Rectum (tissue), 1 donor: ENCODE measurements around the genes ALDH5A1 and SLC17A4.

DNA sequence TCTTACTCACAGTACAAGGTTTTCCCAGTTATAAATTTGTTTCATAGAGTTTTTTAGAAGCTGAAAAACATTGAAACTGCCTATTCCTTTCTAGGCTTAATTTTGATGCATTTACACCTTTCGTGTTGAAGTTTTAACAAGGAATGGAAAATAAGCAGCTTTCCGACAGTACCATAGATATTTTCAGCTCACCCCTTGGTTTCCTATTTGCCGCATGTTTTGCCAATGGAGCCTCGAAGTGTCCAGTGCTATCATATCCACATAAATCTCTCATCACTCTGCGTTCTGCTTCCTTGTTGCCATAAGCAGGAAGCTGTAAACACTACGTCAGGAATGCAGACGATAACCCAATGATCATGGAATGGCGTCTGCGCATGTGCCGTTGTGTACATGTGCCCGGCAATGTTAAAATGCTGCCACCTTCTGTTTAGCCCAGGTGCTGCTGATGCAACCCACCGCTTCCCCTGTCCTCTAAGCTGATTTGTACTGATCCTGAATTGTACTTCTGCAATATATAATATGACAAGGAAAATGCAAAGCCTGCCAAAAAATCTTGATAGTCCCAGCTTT, 607.4 kb downstream of the HDGFL1 start:
- PRO-cap, result no peak

GRCh38 chr6:24494625-24495190, at the start of gene ALDH5A1:
Gene ALDH5A1 (plus strand): TSS chr6:24494969.
- PRO-cap, result bidirectional peak, plus-strand start at chr6:24494800, minus-strand start at chr6:24494821

GRCh38 chr6:24517424-24517929, 22.7 kb downstream of the ALDH5A1 start:
- PRO-cap, result no peak

DNA sequence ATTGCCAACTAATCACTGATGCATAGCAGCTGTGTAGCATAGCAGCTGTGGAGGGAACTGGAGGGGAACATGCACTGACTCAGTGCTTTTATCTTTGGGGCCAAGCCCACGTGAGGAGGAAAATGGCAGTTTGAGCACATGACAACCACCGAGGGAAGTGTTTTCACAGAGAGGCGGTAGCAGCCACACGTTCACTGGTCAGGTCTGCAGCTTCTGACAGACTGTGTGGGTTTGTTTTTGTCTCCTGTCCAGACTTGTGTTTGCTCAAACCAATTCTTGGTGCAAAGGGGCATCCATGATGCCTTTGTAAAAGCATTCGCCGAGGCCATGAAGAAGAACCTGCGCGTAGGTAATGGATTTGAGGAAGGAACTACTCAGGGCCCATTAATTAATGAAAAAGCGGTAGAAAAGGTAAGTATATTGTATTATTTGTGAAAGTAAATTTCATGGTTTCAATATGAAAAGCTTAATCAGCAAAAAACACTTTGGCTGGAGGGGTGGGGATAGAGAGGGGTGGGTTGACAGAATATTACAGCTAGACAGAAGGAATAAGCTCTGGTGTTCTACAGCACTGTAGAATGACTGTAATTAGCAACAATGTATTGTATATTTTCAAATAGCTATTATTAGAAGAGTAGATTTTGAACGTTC, 27.9 kb downstream of the ALDH5A1 start:
- PRO-cap, result no peak

- PRO-cap, result bidirectional peak, plus-strand start at chr6:24667579, minus-strand start at chr6:24667549
These were observed 549 bp downstream of the ACOT13 start for GRCh38 chr6:24667431-24667820.

GRCh38 chr6:24744873-24745540, 26.1 kb upstream of the C6orf62 start:
- PRO-cap, result no peak

DNA sequence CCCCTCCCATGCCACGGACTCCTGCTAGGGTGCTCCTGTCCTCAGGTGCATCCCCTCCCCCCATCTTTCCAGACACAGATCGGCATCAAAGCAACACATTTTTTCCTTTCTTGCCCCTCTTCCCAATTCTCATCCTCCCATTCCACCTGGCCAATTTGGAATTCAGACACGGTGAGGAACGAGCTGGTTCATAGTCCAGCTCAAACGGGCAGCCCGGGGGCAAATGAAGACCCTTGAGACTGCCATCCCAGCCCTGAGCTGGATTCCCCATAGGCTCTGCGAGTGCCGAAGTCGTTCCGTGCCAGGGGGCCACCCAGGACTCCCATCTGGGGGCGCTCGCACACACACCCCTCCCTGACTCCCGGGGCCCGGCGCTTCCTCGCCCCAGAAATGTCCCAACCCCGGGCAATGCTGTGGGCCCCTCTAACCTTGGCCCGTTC, 25.6 kb downstream of the RIPOR2 start:
- PRO-cap, result no peak

DNA sequence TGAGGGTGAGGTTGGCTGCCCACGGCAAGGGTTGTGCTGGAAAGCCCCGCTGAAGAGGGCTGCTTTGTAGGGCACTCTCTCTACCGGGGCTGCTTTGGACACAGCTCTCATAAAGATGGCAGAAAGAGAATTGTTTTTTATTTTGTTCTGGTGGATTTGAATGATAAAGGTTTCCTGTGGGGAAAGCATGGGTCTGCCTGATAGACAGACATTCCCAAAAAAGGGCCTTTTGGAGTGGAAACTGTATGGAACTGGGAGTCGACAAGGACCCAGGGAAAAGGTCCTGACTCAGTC, 24.3 kb downstream of the RIPOR2 start:
- PRO-cap, result no peak

GRCh38 chr6:24948770-24949648, 13.2 kb upstream of the RIPOR2 start:
- PRO-cap, result no peak

DNA sequence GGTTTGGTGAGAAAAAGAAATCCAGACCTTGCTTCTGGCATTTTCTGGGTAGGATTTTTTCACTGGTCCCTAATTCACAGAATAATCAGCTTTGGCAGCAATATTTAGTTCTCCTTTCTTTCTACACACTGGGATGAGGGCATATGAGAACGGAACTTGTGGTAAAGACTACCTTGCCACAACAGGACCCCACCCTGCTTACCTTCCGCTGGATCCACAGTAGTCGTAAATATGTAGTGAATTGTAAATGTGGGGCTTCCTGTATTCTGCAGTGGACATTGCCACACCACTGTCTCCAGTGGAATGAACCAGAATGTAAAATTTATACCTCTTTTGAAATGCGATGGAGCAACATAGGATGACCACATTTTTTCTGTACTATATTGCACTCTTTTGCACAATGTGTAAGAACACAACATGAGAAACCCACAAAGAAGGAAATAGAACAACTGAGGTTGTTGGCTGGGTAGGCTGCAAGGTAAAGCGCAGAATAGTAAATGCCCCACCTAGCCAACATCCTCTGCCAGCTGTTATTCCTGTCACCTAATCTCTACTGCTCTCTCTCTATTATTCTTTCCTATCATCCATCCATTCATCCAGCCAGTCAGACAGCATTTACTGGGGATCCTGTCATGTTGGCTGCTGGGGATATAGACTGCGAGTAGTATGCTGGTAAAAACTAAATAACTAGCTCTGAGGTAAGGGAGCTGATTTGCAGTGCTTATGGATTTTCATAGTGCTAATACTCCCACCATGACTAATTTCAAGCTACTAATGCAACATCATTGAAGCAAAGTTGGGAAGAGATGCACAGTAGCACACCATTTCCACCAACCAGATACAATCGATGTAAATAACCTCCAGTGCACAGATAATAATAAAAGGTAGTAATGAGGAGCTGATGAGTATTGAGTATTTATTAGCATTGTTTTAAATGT, 16.2 kb upstream of the RIPOR2 start:
- PRO-cap, result no peak

DNA sequence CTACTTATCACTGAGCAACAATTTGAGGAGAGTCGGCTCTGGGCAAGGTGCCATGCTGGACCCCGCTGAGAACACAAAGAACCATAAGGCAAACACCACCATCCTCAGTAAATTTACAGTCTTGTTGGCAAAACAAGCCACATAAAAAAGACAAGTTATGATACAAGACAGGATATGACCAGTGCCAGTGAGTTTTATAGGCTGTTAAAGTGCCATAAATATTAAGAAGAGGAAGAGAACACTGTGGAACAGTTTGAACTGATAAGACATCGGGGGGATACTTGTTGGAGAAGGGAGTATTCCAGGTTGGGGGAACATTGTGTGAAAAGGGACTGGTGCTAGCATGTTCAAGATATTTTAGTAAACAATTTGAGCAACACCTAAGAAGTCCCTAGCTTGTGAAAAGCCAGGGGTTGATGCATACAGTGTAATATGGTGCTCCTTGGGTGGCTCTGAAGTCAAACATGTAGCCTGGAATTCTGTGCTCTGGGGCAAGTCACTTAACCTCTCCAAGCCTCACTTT, 25.3 kb upstream of the RIPOR2 start:
- PRO-cap, result no peak

DNA sequence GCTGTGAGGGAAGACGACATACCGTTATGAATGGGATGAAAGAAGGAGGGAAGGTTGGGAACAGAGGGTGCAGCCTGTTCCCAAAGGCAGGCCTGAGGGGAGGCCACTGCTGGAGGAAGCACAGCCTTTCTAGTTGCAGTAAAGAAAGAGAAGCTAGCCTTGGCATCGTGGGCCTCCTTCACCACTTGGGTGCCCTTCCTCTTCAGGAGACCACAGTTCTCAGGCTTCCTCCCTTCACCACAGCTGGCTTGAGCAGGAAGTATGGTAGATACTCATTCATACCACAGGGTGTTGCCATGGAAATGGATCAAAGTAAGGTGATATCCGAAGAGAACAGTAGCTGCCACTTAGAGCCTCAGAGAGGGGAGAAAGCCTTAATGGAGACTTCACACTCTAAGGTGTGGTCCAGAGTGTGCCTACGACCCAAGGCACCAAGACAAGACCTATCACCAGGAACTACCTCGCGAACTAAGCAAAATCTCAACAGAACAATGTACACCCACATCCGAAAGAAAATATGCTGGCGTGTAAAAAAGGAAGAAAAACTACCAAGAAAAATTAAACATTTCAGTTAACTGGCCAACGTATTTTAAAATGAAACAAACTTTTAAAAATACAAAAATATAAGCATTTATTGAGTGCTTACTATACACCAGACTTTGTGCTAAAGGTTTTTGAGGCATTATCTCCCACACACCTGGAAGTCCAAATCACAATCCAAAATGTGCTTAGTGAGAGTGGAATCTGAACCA, 120.5 kb upstream of the RIPOR2 start:
- PRO-cap, result no peak

- PRO-cap, result no peak
These were observed 86.7 kb upstream of the CARMIL1 start for GRCh38 chr6:25192360-25193023.

- PRO-cap, result no peak
These were observed 717 bp upstream of the CARMIL1 start for GRCh38 chr6:25278450-25278864.

- PRO-cap, result bidirectional peak, plus-strand start at chr6:25754743, minus-strand start at chr6:25754576
These were observed at the start of gene SLC17A4 for GRCh38 chr6:25754381-25755069. Gene SLC17A4 (plus strand): TSS chr6:25754742.

DNA sequence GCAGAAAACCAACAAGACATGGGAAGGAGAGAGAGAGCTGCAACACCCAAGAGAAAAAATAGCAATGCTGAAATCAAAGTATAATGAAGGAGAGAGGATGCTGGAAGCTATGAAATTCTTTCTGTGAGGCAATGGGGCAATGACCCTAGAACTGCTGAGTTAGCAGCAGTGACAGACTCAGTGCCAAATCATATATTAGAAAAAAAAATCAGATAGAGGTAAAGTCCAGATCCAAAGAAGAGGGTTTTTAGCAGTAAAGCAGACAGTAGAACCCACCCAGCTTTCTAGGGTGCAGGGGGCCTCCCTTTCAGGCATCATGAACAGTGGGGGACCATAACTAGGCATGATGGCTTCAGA, 27.0 kb downstream of the SLC17A2 start:
- PRO-cap, result no peak

- PRO-cap, result no peak
These were observed 25.0 kb downstream of the TRIM38 start for GRCh38 chr6:25987296-25988399.

- PRO-cap, result no peak
These were observed 946 bp downstream of the H3C3 start for GRCh38 chr6:26046104-26046555.

GRCh38 chr6:26092376-26093019, 5.3 kb downstream of the HFE start:
- PRO-cap, result no peak

GRCh38 chr6:26103185-26103551, 565 bp upstream of the H4C3 start:
- PRO-cap, result no peak